SUDHL5 (cell line): ENCODE results near the genes ACAA1, EXOG, EIF1B and ZNF620.

DNA sequence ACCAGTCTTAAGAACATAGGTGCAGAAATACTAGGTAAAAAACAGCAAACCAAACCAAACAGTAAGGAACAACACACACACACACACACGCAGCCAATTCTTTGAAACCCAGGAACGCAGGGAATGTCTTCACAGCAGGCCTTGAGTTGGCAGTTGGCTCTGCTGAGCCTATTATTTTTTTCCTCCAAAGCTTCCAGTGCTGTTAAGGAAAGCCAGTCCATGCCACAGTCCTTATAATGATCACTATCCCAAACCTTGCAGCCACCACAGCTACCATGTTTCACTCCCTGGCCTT is 30.4 kb downstream of the DLEC1 start:
- PRO-cap: no peak

- PRO-cap: no peak
These were observed 19.0 kb downstream of the ACAA1 start for GRCh38 chr3:38117451-38118715.

- PRO-cap: no peak
These were observed 15.5 kb downstream of the ACAA1 start for GRCh38 chr3:38121232-38122015.

- PRO-cap: bidirectional peak, plus-strand start at chr3:38137439, minus-strand start at chr3:38137127
These were observed at the start of gene ACAA1 for GRCh38 chr3:38136764-38137809. ACAA1 (minus strand) TSS chr3:38137127.

DNA sequence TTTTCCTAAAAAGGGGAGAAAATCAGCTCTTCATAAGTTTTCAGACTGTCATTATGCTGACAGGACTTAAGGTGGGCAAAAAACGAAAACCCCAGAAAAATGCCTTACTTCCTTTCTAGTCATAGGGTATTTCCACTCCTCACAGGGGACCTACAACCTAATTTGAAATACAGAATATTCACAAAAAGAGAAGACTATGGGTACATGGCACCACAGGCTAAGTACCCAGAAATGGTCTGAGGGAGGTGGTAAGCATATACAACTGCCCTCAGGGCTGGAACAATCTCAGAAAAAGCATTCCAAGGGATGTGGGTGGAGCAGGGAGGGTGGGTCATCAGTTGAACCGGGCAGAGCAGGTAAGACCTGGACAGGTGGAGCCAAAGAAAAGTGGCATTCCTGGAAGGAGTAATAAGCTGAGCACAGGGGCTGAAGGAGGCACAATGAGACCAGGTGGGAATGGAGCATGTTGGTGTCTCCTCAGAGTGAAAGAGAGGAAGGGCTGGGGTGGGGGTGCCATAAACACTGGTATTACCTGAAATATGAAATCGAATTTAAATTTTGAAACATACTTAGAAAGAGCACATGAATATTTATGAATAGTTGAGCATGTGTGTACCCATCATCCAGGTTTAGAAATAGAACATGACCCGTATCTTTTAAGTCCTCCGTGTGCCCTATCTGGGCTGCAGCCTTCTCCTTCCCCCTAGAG is 10.5 kb upstream of the OXSR1 start:
- PRO-cap: no peak

- PRO-cap: bidirectional peak, plus-strand start at chr3:38454377, minus-strand start at chr3:38454356
These were observed 680 bp downstream of the ACVR2B start for GRCh38 chr3:38454122-38455018.

GRCh38 chr3:38495939-38497134 is at the start of gene EXOG:
EXOG (plus strand) TSS chr3:38496340.
- PRO-cap: unidirectional peak, plus-strand start at chr3:38496345; unidirectional peak, plus-strand start at chr3:38496442; unidirectional peak, plus-strand start at chr3:38496477; unidirectional peak, minus-strand start at chr3:38496757

DNA sequence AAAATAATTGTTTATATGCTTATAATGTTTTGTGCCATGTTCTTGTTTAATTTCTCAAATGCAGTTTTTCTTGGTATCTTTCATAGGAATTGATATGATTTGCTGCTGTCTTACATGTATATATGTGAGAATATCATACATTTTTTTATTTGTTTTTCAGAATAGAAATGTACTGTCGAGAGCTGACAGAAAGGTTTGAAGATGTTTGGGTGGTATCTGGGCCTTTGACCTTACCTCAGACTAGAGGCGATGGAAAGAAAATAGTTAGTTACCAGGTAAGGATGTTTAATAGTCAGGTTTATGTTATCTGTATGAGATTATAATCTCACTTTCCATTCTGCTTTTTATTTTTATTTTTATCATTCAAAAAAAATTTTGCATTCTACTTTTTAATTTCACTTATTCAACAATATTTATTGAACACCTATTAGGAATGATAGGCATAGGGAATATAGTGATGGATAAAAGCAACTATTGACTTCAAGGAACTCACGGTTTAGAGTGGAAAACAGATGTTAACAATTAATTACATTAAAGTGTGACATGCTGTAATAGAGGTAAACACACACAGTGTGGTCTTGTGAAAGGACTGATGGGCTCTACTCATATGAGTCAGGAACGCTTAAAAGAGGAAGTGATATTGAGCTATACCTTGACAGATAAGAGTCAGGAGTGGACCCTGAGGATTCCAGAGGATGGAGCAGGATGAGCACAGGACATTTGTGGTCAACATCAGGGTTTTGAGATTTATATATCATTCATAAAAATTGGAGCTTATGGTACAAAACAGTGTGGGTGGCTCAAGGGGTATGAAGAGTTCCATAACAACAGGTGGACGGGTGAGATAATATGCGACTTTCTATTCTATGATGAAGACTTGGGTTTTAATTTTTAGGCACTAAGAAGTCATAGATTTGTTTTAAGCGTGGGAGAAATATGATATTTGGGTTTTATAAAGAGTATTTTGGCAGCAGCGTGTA is 10.8 kb downstream of the EXOG start:
- PRO-cap: no peak

DNA sequence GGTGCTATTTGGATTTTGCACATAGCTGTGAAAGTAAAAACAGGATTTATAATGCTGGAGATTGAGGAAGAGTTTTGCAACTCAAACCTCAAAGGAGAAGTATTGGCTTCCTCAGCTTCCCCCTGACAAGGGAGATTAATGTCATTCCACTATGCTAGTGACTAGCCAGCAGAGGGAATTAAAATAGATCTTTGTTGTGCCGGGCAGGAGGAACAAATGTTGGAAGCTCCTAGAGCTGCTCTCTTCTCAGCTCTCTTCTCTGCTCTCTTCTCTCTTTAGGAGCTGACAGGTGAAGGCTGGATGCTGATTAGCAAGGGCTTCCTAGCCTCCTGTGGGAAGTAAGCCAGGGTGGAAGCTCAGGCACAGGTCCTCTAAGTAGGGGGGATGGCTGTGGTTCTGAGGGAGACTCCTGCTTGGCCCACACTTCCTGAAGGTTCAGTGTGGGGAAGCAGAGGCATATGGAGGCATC is 29.6 kb downstream of the CX3CR1 start:
- PRO-cap: no peak

GRCh38 chr3:39384166-39384822 is 1.1 kb downstream of the SLC25A38 start:
- PRO-cap: bidirectional peak, plus-strand start at chr3:39384455, minus-strand start at chr3:39384265

DNA sequence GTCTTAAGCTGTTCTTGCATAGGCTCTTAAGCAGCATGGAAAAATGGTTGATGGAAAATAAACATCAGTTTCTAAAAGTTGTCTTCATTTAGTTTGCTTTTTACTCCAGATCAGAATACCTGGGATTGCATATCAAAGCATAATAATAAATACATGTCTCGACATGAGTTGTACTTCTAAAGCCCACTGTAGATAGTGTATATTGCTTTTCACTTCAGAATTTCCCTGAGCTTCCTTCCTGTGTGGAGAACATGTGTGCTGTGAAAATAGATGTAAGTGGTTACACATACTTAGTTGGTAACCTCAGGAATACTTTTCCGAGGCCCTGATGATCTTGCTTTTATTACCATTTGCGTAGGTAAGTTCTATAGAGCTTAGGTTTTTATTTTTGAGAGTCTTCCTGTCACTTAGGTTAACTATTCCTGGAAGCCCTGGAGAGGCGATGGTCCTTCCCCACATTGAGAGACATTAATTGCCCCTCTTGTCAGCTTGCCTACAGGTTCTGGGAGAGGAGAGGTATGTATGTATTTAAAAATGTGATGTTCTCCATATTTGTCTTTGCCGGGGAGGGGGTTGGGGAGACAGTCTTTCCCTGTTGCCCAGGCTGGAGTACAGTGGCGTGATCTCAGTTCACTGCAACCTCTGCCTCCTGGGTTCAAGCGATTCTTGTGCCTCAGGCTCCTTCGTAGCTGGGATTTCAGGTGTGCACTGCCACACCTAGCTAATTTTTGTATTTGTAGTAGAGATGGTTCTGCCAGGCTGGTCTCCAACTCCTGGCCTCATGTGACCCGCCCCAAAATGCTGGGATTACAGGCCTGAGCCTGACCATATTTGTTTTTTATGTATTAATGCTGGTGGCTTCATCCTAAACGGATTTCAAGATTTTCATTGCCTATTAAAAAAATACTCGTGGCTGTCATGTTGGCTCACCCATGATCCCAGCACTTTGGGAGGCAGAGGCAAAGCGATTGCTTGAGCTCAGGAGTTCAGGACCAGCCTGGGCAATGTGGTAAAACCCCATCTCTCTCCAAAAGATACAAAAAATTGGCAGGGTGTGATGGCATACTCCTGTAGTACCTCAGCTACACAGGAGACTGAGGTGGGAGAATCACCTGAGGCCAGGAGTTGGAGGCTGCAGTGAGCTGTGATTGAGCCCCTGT is 6.2 kb downstream of the RPSA start:
- PRO-cap: no peak

GRCh38 chr3:39413522-39414378 is 7.2 kb downstream of the RPSA start:
- PRO-cap: no peak

GRCh38 chr3:39414418-39415094 is 8.0 kb downstream of the RPSA start:
- PRO-cap: no peak

GRCh38 chr3:39501674-39502690 is 34.5 kb downstream of the MOBP start:
- PRO-cap: no peak

DNA sequence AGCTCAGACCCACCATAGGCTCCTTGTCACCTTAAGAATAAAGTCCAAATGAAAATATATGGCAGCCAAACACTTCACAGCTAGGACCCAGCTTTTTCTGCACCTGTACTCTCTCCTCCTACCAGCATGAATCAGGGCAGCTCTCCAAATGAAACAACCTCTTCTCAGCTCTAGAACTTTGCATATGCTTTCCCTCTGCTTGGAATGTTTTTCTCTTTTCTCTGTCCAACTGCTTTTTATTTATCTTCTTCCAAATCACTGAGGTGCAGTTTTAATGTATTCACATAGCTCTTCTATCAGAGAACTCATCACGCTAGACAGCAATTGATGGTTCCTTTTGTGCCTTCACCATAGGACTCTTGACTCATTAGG is 163.2 kb upstream of the MYRIP start:
- PRO-cap: no peak

DNA sequence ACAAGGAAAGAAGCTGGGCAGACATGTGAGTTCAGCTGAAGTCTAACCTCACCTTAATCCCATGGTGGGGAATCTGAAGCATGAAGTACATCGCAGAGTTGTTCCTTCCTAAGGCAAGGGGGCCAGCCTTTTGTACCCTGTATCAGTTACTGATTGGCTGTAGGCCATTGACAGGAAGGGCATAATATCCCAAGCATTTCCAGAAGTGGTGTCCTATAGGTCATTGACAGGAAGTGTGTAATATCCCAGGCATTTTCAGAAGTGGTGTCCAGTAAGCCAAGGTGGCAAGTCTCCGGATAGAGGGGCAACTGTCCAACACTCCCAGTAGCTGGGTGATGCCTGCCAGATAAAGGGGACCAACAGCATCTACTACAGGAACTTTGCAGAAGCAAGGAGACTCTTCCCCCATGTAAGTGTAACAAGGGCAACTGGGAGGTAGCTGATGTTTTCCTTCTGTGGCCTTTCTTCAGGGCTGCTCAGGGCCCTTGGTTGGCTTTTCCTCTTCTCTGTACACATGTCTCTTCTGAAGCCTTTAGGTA is 52.1 kb upstream of the MYRIP start:
- PRO-cap: no peak

- PRO-cap: no peak
These were observed 16.8 kb upstream of the EIF1B start for GRCh38 chr3:40292603-40293153.

GRCh38 chr3:40309612-40310720 is at the start of gene EIF1B:
EIF1B (plus strand) TSS chr3:40309707.
- PRO-cap: bidirectional peak, plus-strand start at chr3:40309707, minus-strand start at chr3:40309512

DNA sequence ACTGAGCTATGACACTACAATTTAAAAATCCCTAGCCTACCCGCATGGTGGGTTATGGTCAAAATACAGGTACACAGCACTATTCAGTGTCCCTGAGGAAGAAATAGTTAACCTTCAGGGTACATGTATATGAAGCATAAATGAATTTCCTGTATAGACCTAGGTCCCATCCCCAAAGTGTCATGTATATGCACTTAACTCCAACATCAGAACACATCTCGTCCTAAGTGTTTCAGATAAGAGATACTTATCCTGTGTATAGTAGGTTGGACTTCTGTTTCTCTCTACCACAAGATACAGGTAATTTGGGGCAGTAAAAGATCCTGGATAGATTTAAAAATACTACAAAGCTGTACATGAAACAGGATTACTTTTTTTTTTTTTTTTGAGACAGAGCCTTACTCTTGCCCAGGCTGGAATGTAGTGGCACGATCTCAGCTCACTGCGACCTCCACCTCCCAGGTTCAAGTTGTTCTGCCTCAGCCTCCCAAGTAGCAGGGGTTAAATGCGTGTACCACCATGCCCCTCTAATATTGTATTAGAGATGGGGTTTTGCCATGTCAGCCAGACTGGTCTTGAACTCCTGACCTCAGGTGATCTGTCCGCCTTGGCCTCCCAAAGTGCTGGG is 6.6 kb downstream of the RPL14 start:
- PRO-cap: no peak

- PRO-cap: no peak
These were observed at the start of gene ZNF620 for GRCh38 chr3:40505529-40506568. ZNF620 (plus strand) TSS chr3:40506039.